Metastatic Breast Carcinoma in the Brain (tissue), 10 donors: ENCODE measurements around a stretch of chr1.

DNA sequence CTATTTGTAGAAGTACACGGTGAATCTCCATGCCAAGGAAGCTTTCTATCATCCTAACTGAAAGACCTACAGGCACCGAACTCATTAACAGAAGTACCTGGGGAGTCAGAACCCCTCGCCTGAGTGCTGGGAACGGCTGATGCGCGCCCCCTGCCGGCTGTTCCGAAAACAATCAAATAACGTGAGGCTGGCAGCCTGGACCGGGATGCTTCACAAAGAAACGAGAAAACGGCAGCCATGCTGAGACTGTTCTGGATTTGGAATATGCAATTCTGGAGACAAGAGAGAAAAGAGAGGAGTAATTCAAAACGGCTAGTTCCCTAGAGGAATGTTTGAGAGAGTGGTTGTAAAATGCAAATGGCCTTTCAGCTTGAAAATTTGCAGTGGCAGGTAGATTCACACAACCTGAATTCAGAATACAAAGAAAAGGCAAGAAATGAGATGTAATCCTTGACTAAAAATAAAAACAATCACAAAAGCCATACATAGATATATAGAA, 43.4 kb upstream of the RAB4A start:
- PRO-cap, 10 experiments, result no peak in any of the 10 experiments

GRCh38 chr1:229231149-229231790, 39.6 kb upstream of the RAB4A start:
- PRO-cap, 10 experiments, result peak in 2 of 10 experiments; most common plus-strand start chr1:229231407 (in 1); most common minus-strand start chr1:229231262 (in 1)

- PRO-cap, 10 experiments, result no peak in any of the 10 experiments
Observed at GRCh38 chr1:229299747-229301068, 29.3 kb downstream of the RAB4A start.

GRCh38 chr1:229340370-229340815, 2.5 kb downstream of the CCSAP start:
- PRO-cap, 10 experiments, result peak in 1 of 10 experiments; most common plus-strand start chr1:229340663 (in 1)

- PRO-cap, 10 experiments, result no peak in any of the 10 experiments
Observed at GRCh38 chr1:229640306-229640778, 14.3 kb downstream of the URB2 start.

GRCh38 chr1:229705719-229706098, 79.7 kb downstream of the URB2 start:
- PRO-cap, 10 experiments, result no peak in any of the 10 experiments

- PRO-cap, 10 experiments, result peak in 2 of 10 experiments; most common plus-strand start chr1:229897649 (in 2)
Observed at GRCh38 chr1:229897432-229897748, 169.6 kb upstream of the GALNT2 start.

DNA sequence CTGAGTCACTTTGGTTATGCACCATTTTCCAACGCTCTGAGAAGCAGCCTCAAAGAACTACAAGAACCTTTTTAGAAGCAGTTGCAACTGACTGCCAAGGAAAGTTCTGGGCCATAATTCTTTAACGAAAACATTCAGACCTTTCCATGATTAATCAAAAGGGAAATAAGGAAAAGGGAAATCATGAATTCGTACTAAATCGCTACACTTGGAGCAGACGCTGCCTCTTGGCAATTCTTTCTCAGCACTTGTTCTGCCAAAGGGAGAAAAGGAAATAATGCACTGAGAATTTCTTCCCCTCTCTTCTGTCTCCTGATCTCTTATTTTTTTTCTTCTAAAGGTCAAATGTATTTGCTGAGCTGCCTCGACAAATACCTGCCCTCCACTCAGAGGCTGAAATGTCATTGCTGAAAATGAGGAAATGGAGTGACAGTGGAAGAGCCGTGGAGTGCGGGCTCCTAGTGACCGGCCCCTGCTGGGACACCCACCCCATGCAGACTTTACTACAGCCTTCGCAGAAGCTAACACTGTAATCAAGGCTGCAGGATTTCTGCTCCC, 67.9 kb upstream of the GALNT2 start:
- PRO-cap, 10 experiments, result peak in 2 of 10 experiments; most common plus-strand start position 424 of the sequence (in 2)

GRCh38 chr1:230047113-230047453, 20.0 kb upstream of the GALNT2 start:
- PRO-cap, 10 experiments, result peak in 3 of 10 experiments; most common plus-strand start chr1:230047387 (in 1); most common minus-strand start chr1:230047252 (in 3)

GRCh38 chr1:230077422-230078273, 10.6 kb downstream of the GALNT2 start:
- PRO-cap, 10 experiments, result no peak in any of the 10 experiments

DNA sequence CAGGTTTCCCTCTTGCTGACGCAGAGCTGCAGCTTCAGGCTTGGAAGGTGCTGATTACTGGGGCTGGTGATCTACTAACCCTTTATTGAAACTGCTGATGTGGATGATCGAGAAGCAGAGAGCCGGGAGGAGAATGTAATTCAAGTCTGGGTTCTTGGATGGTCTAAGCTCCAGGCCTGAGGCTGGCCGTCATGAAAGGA, 12.4 kb downstream of the GALNT2 start:
- PRO-cap, 10 experiments, result no peak in any of the 10 experiments

DNA sequence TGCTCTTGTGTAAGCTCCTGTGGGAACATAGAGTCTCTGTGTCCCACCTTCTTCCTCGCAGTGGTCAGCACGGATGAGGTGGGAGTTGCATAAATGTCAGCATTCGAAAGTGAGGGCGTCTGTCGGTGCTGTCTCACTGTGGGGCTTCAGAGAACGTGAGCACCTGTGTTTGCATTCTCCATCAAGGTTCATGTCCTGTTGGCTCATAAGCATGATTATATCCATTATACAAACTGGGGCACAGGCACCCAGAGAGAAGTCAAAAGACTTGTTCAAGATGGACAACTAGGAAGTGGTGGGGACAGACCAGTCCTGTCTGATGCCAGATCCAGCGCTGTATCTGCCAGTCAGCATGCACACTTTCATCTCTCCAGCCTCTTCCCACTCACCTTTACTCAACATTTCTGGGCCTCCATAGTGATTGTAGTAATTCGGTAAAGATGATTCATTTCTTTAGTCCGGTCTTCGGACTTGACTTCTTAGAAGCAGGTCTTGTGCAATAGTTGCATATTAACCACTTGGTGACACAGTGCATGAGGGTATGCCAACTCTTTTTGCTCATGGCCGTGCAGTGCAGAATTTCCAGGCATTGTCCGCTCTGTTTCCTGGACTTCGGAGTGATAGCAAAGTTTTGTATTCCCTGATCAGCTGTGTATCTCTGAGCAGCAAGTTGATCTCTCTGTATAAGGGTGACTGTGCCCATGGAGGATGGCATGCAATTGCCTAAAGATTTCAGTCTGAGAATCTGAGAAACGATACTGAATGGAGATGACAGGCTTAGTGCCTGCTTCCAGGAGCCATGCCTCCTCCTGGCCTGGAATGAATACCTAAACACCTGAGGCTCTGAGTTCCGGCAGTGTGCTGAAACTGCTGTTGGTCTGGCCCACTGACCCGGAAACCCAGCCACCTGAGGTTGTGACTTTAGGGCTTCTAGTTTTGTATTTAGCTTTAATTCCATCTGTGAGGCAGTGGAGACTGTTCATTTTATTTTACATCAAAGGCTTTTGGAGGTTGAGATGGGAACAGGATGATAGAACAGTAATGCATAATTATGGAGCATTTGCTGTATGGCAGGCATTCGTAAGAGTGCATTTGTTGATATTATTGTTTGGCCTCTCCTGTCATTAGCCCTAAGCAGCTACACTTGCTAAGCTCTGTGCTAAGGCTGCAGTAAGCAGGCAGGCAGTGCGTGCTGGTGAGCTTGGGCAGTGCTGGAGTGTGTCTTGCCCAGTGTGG, 38.9 kb downstream of the GALNT2 start:
- PRO-cap, 10 experiments, result no peak in any of the 10 experiments

- PRO-cap, 10 experiments, result no peak in any of the 10 experiments
Observed at GRCh38 chr1:230139750-230140105, 72.7 kb downstream of the GALNT2 start.

DNA sequence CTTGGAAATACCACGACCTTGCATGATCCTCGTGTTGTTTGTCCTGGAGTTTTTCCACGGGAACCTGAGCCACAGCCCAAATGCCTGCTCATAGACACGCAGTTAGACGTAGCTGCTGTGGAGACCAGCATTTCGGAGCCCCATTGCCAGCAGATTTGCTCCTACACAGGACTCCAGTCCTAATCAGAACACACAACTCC, 163.2 kb downstream of the GALNT2 start:
- PRO-cap, 10 experiments, result no peak in any of the 10 experiments

GRCh38 chr1:230268245-230268823, 157.8 kb downstream of the PGBD5 start:
- PRO-cap, 10 experiments, result peak in 1 of 10 experiments; most common plus-strand start chr1:230268678 (in 1); most common minus-strand start chr1:230268379 (in 1)

- PRO-cap, 10 experiments, result no peak in any of the 10 experiments
Observed at GRCh38 chr1:230331648-230332435, 94.3 kb downstream of the PGBD5 start.

GRCh38 chr1:230422564-230423086, 3.5 kb downstream of the PGBD5 start:
- PRO-cap, 10 experiments, result no peak in any of the 10 experiments

DNA sequence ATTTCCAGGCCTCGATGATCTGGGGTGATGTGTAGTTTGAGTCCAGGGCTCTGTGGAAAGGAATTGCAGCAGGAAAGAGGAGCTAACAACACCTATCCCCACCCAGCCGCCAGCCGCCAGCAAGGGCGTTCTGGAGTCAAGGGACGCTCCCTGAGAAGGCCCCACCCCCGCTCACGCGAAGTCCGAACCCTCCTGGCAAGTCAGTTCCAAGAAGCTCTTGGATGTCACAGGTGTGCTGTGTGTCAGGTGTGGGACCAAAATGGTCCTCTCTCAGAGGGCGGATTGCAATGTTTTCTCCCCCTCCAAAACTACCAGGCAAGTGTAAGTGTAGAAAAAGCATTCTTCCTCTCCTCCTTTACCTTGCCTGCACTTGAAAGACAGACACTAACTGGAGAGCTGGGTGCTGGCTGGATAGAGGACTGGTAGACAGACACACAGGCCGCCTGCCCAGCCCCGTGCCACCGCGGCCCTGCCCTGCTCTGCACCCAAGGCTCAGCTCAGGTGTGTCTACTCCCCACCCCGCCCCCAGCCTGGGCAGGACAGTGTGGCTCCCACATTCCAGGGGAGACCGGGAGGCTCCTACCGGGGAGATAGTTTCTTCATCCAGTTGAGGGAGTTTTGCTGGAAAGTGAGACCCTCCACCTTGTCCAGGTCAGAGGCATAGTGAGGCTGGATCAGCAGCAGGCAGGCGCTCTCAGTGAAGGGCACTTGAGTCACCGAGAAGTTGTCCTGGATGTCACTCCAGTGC, 8.4 kb downstream of the AGT start:
- PRO-cap, 10 experiments, result no peak in any of the 10 experiments

DNA sequence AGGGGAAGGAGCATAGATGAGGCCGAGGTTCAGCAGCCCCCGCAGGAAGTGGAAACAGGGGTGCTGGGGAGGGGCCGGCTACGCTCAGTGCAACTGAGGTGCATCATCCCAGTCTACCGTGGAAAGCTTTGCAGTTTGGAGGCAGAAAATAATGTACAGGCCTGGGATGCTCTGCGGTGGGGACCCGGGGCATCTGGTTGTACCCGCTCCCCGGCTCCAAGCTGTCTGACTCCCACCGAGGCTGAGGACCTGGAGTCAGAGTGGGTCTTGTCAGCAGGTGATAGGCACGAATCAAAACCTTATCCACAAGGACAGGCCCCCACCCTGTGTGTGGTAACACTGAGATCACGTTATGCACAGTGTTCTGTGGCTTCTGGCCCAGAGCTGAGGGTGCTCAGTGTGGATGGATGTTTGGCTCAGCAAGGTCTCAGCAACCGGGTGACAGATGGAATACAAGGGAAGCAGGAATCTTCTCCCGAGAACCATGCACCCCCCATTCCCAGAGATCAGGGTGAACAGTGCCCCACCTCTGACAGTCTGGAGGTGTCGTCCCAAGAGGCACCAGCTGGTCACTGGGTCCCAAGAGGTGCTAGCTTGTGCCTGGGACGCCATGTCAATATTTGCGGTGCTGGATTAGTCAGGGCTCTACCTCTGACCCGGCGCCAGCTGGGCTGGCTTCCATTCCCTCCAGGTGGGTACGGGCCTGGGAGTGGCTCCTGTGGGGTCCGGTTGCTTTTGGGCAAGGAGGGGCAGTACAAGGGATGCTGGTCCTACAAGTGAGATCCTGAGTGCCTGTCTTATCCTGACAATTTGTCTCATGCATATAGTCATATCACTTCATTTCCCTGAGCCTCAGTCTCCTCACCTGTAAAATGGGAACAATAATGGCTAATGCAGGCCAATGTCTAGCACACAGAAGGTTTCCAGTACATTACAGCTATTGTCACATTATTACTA, 815 bp downstream of the CAPN9 start:
- PRO-cap, 10 experiments, result peak in 3 of 10 experiments; most common plus-strand start position 752 of the sequence (in 1); most common minus-strand start position 574 of the sequence (in 3)

DNA sequence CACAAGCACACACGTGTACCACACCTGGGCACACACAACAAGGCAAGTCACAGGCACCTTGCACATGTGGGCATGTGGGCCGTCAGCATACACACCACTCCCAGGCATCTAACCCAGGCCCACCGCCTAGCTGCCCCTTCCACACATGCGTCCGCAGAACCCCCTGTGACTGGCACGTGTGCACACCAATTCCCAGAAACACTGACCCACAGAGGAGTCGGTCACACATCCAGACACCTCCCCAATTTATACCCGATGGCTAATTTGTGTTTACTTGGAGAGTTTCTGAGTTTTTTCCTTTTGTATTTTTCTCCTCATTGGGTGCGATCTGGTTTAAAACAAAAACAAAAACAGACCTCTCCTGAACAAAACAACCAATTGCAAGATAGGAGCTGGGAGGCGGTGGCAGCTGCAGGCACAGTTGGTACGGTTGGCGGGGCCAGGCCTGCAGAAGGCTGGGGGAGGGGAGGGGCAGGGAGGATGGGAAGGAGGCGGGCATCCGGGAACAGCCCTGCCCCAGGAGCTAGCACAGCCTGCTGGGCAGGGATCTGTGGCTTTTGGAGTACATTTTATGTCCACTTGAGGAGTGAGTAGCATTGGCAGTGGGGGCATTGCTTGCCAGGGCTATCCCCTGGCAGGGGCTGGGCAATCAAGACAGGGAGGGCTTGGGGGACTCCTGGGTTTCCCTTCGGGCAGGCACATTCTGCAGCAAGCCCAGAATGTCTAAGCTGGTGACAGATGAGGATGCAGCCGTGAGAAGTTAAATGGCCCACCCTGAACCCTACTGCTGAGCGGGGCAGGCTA, 5.1 kb downstream of the CAPN9 start:
- PRO-cap, 10 experiments, result peak in 8 of 10 experiments; most common plus-strand start position 531 of the sequence (in 4); most common minus-strand start position 419 of the sequence (in 3)